Islet of Langerhans (tissue), 1 donor: Measurements from ENCODE around the gene FAM178B.

GRCh38 chr2:96164691-96165271, 19.5 kb upstream of the DUSP2 start:
- RRBS, result 44% methylated on average over 5 of the region's 16 CpGs

DNA sequence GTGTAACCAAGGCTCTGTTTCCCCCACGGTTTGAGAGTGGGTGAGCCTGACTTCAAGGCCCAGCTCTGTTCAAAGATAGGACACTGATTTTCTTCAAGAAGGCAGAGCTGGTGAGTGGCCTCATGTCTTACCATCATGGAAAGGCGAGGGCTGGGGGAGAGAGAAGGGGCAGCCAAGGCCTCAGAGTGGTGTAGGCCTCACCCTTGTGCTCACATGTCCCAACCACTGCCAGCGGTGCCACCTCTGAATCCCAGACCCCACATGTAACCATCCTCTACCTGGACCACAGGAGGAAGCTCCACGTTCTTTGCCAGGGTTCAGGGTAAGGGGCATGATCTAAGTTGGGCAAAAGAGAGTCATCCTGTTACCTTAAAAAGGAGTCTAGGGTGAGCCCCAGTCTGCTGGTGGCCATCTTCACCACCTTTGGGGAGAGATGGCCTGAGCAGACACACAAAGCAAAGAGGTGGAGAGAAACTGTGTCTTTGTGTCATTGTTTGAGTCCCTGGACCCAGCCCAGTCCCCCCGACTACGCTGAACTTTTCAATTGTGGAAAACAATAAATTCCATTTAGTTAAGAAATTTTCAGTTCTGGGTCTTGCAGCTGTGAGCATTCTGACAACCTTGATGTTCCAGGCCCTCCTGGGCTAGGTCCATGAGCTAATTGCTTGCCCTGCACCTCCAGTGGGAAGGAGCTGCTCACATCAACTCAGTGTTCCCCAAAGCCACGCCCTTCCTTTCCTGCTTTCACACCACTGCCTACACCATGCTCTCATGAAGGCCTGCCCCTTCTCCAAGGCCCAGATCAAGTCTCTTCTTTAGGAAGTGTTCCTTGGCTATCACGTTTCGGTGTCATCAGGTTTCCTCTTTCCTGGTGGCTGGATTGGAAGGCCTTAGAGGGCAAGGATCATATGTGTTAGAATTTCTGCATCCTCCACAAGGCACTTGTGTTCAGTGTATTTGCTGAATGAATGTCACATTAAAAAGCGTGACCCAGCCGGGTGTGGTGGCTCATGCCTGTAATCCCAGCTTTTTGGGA, 19.0 kb downstream of the TMEM127 start:
- RRBS, result no CpG with 5 or more reads among the region's 11 CpGs

GRCh38 chr2:96260176-96261312, 5.3 kb downstream of the TMEM127 start:
- RRBS, result no CpG with 5 or more reads among the region's 13 CpGs

DNA sequence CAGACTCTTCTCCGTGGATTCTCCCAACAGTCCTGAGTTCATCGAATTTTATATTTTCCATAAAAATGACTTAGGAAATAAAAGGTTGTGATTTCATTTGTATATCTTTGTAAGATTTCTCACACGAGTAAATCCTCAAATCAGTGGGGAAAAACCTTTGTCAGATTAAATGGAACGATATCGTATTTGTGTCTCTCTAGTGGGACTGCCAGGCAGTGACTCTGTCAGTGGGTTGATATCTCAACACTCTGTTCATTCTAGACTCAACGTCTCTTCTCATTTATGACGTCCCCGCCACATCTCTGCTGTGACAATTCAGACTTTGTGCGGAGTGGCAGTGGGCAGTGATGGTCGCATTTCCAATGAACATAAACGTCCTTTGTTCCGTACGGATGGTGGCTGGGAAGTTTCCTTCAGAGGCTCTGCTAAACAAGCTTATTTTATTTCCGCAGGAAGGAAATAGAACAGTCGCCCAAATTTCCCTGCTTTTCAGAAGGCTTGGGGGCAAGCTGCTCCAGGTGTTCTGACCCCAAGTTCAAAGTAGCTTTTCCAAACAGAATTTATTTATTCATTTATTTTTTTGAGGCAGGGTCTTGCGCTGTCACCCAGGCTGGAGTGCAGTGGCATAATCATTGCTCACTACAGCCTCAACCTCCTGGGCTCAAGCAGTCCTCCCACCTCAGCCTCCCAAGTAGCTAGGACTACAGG, 58.8 kb downstream of the NCAPH start:
- RRBS, result no CpG with 5 or more reads among the region's 16 CpGs

- RRBS, result no CpG with 5 or more reads among the region's 27 CpGs
Observed at GRCh38 chr2:96407277-96408327, 72.0 kb downstream of the NCAPH start.

GRCh38 chr2:96537796-96538615, 1.5 kb downstream of the ARID5A start:
- RRBS, result no CpG with 5 or more reads among the region's 30 CpGs

DNA sequence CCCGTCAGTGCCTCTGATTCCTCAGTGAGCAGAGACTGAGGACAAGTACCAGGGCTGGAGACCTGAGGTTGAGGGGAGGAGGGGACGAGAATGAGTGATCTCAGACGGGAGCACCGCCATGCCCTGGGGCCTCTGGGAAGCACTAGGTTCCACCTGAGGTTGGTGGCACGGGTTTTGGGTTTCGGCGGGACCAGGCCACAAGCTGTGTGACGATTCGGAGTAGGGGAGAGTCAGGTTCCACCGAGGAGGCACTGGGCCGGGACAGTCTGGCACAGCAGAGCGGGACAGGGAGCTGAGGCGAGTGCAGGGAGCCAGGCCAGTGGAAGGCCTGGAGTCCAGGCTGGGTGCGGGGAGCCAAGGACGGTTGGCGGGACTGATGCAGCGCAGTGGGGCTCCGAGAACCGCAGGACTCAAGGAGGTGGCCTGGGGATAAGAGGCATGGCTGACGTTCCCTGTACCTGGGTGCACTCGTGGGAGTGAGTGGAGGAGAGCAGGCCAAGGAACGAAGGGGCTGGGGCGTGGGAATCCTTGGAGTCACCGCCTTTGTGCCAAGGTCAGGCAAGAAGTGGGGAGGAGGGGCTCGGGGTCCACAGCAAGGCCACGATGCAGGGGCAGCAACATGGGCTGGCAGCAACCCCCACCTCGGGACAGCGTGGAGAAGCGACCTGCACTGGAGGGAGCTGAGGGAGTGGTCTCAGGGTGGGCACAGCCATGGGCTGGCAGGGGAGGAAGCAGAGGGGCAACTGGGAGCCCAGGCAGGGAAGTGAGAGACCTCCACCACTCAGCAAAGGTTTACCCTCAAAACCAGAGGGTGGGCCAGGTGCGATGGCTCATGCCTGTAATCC, 18.4 kb downstream of the ARID5A start:
- RRBS, result no CpG with 5 or more reads among the region's 30 CpGs

- RRBS, result no CpG with 5 or more reads among the region's 9 CpGs
Observed at GRCh38 chr2:96763305-96764360, 2.9 kb downstream of the CNNM4 start.

DNA sequence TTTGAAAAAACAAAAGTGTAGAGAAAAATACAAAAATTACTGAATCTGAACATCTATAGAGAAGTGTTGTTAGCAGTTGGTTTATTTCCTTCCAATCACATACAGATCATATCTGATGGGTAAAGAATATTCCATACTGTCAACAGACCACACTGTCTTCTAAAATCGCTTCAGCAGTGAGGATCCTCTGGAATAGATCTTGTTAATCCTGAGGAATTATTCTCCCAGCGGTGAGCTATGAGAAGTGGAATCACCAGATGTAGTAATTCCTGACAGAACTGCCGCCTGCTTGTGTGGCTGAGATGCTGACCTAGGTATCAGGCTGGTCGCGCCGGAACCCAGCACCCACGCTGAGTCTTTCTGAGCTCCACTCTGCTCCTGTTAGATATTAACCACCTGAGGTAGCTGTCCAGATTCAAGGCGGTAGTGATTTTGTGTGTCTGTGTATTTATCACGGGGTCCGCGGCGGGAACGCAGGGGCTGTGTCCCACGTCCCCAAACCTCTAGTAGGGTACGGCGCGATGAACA, 838 bp upstream of the CNNM3 start:
- RRBS, result no CpG with 5 or more reads among the region's 17 CpGs

DNA sequence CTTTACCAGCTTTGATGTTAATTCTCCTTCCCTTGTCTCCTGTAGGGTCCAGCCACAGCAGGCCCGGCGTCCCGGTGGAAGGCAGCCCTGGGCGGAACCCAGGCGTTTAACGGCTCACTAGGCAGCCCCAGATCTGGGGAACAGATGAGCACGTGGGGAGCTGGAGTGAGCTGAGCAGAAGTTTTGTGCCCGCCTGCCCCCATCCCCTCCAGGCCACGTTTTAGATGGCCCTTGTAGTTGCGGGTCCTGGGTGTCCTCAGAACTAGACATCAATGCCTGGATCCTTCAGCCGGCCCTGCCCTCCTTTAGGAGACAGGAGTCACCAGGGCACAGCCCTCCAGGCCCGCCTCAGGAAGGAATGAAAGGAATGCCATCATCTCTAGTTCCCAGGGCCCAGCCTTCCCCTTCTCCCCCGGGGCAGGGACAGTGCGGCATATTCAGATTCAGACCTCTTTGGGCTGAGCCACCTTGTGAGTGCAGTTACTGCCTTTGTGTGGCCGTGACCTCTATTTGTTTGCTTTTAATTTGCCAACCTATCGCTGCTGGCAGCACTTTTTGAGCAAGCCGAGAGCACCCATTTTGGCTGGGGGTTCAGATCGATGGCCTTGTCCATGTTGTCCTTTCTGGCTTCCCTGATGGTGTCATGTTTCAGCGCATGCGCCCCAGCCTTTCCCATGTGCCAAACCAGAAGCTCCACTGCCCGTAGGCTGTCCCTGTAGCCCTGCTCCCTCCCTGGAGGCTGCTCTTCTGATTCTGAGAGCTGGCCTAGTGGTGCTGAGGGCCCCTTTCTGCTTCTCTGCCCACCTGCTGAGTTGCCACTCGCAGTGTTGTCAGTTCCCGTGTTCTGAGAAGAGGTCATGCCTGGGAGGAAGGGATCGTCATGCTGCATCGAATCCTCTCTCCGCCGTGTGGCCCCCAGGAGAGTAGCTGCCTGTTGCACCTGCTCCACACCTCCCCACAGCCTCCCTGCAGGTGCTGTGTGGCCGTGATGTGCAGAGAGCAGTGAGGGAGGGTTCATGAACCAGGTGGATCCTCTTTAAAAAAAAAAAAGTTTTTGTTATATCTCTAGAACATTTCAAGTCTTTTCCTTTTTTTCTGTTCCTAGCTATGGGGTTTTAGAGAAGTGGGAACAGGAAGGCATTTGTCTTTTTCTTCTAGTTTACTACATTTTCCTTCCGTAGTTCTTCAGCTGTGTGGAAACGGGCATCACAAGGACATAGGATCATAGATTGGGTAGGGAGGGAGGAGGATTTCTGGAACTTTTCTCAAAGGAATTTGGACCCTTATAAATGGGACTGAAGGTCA, 10.9 kb downstream of the ANKRD23 start:
- RRBS, result no CpG with 5 or more reads among the region's 30 CpGs

DNA sequence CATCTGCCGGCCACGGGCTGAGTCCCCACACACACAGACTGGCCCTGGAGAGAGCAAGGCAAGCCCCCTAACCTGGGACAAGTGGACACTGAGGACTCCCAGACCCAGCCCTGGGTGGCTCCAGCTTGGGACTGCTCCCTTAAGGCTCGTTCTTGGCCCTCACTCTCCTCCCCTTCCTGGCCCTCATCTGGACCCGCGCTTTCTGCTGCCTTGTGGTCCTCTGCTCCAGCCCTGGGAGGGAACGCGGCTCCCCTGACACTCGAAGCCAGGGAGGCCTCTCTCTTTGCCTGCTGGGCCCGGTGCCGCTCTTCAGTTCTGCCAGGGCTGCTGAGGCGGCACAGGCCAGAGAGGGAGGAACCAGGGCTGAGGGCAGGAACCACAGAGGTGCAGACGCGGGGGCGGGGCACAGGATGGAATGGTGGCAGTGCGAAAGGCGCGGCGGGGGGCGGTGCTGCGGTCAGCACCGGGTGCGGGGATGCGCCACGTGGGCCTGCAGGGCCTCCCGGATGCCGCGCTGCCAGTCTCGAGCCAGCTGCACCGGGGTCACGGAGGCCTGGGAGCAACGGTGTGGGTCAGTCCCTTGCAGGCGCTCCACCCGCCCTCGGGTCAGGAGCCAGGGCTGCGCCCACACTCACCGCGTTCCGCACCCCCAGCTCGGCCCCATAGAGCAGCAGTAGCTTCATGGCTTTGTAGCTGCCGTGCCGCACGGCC, 4.6 kb downstream of the ANKRD23 start:
- RRBS, result 44% methylated on average over 10 of the region's 42 CpGs

DNA sequence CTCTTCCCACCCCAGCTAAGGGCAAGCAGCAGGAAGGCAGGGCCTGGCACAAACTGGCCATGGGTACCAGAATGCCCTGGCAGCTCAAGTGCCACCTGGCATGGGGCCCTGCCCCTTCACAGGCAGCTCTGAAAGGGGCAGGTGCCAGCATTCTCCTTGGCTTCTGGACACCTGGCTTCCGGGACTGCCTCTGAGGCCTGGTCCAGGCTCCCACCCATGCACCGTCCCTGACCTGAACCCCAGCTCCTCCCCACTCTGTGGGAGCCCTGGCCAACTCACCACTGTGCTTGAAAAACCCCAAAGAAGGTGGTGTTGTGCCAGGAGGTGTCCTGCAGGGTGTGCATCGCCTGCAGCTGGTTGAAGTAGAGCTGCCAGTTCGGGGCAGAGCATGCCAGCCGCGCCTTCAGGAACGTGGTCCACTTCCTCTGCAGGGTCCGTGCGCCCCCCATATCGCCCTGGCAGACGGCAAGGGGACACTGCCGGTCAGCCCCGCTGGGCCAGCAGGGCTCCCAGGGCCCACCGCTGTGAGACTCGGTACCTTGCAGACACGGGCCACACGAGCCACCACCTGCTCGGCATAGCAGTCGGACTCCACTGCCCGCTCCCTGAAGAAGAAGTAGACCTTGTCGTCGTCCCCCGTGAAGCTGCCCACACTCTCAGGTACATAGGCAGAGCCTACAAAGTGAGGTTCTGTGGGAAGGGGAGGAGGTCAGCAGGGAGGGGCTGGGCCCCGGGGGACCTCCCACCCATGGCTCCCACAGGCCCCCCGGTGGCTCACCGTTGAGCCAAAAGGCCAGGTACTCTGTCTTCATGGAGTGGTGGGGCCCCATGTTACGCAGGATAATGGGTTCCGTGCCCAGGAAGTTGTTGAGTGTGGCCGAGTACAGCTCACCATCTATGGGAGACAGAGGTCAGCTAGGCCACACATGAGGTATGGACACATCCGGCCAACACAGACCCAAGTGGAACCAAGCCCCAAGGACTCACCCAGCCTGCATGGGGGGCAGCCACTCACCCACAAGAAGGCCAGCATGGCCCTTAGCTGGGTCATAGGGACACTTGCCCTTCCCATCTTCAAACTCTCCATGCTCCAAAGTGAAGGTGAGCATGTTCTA, 5.1 kb downstream of the SEMA4C start:
- RRBS, result no CpG with 5 or more reads among the region's 30 CpGs

- RRBS, result 88% methylated on average over 6 of the region's 39 CpGs
Observed at GRCh38 chr2:96986310-96986852, at the start of gene FAM178B. FAM178B (minus strand) TSS chr2:96986580.

DNA sequence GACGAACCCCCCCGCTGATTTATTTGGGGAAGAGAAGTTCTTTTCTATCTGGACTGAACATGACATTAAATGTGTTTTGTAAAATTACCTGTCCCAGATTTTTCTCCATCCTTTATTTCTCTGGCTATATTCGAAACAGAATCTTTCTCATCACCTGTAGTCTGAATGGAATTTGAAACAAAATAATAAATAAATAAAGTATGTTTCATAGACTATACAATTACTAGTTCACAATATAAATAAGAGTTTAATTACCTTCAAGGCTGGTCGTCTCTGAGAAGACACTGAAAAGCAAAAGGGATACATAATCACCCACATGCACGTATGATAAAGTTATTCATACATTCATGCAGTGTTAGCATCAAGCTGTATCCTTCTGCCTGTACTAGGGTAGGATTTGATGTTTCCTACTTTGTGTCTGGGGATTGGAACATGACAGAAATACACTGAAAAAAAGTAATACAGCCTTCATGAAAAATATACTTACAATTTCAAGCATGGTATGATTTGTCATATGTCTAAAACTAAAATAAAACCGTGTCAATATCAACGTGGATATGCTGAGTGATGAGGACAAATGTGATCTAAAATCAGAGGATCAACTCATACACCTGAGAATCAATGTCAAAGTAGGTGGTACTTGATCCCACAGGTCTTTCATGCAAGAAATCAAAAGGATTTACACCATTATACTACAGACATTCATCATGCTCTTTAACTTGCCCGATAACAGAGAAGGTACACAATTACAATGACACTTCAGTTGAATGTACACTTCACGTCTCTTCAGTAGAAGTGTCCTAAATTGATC, 49.5 kb downstream of the ANKRD36B start:
- RRBS, result no CpG with 5 or more reads among the region's 9 CpGs

GRCh38 chr2:97550957-97551617, 38.6 kb downstream of the ANKRD36B start:
- RRBS, result no CpG with 5 or more reads among the region's 6 CpGs

- RRBS, result no CpG with 5 or more reads among the region's 11 CpGs
Observed at GRCh38 chr2:97552786-97553278, 36.8 kb downstream of the ANKRD36B start.

GRCh38 chr2:97732884-97733545, 19.6 kb downstream of the ZAP70 start:
- RRBS, result no CpG with 5 or more reads among the region's 22 CpGs

DNA sequence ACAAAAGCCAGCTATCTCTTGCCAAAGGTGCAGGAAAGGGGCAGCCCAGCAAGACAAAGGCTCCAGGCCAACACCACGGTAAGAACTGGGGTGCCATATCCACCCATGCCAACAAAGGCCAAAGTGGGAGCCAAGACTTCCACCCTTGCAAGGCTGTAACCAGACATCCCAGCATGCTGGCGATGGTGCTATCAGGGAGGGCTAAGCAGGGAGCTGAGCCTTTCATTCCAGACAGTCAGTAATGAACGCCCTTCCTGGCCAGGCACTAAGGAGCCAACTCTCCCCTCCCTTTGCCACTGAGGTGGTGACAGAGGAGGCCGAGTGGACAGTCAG, 68.4 kb downstream of the ZAP70 start:
- RRBS, result no CpG with 5 or more reads among the region's 4 CpGs

DNA sequence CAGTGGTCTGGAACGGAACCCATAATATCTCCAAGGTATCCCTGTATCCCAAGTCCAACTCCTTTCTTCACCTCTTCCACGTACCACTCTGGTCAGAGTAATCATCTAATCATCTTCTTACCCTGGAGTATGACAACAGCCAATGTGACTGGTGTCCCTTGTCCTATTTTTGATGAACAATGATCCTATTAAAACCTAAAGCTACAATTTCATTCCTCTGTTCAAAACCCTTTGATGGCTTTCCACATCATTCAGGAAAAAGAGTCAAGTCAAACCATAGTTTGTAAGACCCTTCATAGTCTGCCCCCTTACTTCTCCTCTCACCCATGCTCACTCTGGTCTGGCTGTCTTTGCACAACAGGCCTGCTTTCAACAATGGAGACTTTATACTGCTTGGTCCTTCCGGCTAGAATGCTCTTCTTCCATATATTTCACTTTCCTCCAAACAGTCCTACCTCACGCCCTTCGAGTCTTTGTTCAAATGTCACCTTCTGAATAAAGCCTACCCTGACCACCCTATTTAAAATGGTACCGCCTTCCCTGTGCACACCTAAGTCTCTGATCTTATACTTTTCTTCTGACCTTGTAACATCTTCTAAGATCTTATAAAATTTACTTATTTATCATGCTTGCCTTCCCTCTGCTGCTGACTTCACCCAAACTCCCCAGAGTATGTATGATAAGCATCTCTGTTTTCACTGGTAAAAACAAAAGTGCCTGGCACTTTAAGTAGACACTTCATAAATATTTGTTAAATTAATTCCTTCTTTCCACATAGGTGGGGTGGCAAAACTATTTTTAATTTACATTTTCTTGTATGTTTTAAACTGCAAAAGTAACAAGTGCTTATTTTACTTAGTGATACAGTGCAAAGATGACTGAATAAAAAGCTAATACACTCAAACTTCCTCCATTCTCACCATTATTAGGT, 141.1 kb downstream of the TMEM131 start:
- RRBS, result no CpG with 5 or more reads among the region's 6 CpGs

- RRBS, result no CpG with 5 or more reads among the region's 16 CpGs
Observed at GRCh38 chr2:97965001-97965559, 30.7 kb downstream of the TMEM131 start.